ENCODE data around the genes ANGPTL4, ZNF414, OR7G2, FBXL12 and EIF3G.

DNA sequence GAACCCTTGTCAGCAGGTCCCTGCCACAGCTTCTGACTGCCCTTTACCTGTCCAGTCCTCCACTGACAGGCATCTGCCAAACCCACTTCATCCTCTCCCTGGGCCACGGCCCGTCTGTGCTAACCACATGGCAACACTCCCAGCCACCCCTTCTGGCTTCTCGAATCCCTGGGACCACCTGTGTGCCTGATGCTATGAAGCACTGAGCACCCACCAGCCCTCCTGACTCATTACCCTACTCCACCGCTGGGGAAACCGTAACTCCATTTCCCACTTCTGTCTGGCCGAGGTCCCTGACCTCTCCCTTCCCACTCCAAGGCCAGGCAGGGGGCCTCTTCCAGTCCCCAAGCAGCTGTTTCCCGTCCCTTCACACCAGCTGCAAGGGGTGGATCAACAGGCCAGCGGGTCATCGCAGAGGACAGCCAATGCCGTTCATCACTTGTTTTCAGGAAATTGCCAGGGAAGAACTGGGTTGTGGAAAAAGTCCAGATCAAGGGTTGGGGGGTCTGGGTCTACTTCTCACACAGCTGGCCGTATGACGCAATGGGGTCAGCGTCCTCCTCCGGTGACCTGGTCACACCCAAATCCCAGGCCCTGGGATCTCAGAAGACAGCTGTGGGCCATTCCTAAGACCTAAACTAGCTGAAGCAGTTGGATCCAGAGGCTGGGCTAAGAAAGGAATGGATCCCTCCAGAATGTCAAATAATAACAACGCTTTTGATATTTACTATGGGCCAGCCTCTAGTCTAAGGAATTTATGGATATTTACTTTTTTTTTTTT lies 2.4 kb downstream of the KANK3 start:
- PRO-cap = no peak

GRCh38 chr19:8364067-8364874 lies at the start of gene ANGPTL4:
Gene ANGPTL4 (plus strand): TSS chr19:8364155.
- PRO-cap = bidirectional peak, plus-strand start at chr19:8364156, minus-strand start at chr19:8364021; bidirectional peak, plus-strand start at chr19:8364335, minus-strand start at chr19:8364383; unidirectional peak, minus-strand start at chr19:8364676

GRCh38 chr19:8445352-8445939 lies 671 bp downstream of the HNRNPM start:
- PRO-cap = no peak

DNA sequence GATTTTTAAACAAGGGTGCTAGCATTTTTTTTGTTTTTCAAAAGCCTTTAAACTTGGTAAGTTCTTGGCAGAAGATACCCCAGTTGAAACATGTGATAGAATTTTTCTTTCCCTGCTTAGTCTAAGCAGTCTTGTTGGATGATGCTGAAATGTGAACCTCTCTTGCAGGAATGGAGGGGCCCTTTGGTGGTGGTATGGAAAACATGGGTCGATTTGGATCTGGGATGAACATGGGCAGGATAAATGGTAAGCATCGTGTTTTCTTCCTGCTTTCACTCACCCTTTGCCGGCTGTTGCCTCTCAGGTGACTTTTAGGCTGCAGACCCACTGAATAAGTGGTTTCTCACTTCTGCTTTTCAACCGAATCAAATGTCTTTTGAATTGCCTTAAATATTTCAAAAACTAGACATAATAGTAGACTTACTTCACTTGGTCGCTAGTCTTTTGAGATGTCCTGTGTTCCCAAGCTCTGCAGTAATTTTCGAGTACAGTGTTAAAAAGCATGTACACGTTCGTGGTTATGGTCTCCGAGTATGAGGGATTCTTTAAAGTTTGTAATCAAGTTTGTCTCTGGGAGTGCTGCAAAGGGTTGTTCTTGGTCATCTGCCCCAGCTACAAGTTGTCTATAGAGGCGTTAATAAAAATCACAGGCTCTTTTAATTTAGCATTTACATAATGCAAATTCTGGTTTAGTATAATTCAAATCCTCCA lies 28.3 kb downstream of the PRAM1 start:
- PRO-cap = no peak

- PRO-cap = no peak
Observed at GRCh38 chr19:8501939-8502385, 478 bp downstream of the PRAM1 start.

- PRO-cap = no peak
Observed at GRCh38 chr19:8506754-8507231, 4.4 kb upstream of the PRAM1 start.

- PRO-cap = bidirectional peak, plus-strand start at chr19:8513913, minus-strand start at chr19:8513807; bidirectional peak, plus-strand start at chr19:8514226, minus-strand start at chr19:8514167
Observed at GRCh38 chr19:8513371-8514517, at the start of gene ZNF414. Gene ZNF414 (minus strand): TSS chr19:8514167.

DNA sequence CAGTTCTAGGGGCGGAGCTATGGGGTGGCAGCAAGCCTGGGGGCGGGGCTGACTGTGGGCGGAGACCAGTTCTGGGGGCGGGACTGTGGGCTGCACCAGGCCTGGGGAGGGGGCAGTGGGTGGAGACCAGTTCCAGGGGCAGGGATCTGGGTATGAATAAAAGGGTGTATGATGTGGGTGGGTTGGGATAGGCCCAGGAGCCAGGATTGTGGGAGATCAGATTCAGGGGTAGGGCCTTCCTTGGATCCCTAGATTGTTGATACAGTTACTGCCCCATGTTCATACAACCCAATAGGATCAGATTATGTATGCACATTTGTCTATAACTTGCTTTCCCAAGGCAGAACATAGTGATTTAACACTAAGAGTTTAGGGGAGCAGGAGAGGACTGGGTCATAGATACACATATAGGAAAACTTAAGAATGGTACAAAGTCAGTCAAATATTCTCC lies 795 bp downstream of the MBD3L1 start:
- PRO-cap = no peak

DNA sequence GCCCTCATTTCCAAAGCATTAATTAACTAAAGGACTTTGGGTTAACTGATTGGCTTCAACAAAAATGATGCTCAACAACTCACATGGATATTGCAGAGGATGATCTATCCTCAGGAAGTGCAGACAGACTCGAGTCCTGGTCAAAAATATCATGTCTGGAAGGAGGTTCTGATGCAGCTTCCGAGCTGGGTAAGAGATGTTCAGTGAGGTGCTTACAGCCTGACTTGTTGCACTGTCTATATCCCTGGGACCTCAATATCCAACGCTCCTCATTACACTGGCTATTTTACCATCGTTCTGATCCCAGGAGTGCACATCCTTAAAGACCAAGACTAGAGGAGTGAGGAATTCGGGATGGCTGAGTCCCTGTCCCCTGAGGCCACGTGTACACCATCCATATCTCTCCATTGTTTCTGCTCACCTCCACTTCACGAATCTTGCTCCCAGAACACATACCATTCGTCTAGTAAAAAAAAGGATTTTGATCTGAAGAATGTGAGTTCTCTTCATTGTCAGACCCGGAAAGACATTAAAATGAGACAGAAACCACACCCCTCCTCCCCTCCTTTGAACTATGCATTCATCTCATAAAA lies at the start of gene OR7G2:
Gene OR7G2, minus strand, starts transcription at position 245 of the 593 bp plus-strand sequence.
- PRO-cap = no peak

DNA sequence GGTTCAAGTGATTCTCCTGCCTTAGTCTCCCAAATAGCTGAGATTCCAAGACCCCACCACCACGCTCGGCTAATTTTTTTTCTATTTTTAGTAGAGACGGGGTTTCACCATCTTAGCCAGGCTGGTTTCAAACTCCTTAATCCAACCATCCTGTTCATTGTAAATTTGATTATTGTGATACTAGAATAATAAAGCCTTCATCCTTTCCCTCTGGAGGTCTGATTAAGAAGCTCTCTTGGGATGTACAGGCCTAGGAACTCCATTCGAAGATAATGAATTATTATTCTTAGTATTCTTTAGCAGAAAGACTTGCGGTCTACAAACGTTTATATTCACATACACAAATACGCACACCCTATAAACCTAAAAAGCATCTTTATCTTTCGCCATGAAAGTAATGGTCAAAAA lies 696 bp downstream of the ZNF426 start:
- PRO-cap = no peak

DNA sequence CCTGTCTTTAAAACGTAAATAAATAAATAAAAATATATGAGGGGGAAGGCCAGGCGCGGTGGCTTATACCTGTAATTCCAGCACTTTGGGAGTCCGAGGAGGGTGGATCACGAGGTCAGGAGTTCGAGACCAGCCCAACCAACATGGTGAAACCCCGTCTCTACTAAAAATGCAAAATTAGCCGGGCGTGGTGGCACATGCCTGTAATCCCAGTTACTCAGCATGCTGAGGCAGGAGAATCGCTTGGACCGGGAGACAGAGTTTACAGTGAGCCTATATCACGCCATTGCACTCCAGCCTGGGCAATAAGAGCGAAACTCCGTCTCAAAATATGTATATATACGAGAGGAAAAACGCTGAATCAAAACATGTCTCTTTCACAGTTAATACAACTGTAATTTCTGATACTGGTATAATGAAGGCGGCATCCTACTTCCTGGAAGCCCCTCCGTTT lies 903 bp downstream of the ZNF846 start:
- PRO-cap = no peak

DNA sequence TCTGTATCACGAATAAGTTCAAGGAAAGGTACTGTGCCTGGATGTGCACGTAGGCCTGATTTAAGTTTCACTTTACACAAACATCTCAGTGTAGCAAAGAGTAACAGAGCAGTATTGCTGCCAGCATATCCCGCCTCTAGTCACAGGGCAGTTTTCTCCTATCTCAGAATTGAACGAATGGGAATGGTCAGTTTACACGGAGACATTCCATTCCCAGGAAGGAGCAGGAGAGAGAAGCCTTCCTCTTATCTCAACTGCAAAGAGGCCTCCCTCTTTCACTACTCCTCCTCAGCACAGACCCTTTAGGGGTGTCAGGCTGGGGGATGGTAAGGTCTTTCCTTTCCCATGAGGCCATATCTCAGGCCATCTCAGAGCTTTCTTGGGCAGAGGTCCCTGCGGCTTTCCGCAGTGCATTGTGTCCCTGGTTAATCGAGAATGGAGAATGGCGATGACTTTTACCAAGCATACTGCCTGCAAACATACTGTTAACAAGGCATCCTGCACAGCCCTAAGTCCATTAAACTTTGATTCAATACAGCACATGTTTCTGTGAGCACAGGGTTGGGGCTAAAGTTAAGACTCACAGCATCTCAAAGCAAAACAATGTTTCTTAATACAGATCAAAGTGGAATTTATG lies 21.2 kb upstream of the ZNF846 start:
- PRO-cap = no peak

DNA sequence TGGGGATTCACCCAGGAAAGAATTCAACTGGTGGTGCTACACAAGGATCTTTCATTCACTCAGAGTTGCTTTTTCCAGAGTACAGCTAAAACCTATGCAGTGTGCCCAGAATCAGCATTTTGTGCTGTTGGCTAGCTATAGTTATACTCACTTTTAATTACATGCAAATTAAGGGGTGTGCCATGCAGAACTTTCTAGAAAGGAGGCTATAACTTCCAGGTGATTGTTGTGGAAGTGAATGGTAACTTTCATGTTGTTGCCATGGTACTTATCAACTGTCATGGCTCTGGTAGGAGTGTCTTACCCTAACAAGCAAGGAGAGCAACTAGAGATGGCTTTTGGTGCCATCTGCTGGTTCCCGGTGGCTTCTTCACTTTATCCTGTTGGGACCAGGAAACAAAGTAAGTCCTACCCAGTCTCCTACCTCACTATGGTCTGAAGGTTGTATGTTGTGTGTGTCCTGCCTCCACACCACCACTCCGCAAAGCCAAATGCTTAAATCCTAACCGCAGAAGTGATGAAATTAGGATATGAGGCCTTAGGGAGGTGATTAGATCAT lies 22.8 kb downstream of the FBXL12 start:
- PRO-cap = no peak

GRCh38 chr19:9818530-9819381 lies at the start of gene FBXL12:
Gene FBXL12 (minus strand): TSS chr19:9819079.
- PRO-cap = bidirectional peak, plus-strand start at chr19:9818846, minus-strand start at chr19:9818829; unidirectional peak, minus-strand start at chr19:9819073

- PRO-cap = no peak
Observed at GRCh38 chr19:9936901-9937382, 627 bp upstream of the OLFM2 start.

GRCh38 chr19:10000140-10000731 lies 10.1 kb downstream of the COL5A3 start:
- PRO-cap = no peak

- PRO-cap = unidirectional peak, minus-strand start at chr19:10086766
Observed at GRCh38 chr19:10086533-10087421, 660 bp downstream of the SHFL start.

DNA sequence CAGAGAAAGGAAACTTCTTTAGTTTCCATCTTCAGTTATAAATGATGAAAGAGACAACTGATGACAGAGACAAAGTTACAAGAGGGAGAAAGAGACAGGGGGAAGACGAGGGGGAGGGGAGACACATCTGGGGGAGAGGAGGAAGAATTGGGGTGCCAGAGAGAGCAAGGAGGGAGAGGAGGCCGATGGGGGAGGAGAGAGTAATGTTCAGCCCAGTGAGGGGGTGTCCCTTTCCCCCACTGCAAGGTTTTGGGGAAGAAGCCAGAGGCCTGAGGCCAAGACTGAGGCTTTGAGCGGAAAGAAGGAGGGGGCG lies 699 bp upstream of the PPAN start:
- PRO-cap = no peak

DNA sequence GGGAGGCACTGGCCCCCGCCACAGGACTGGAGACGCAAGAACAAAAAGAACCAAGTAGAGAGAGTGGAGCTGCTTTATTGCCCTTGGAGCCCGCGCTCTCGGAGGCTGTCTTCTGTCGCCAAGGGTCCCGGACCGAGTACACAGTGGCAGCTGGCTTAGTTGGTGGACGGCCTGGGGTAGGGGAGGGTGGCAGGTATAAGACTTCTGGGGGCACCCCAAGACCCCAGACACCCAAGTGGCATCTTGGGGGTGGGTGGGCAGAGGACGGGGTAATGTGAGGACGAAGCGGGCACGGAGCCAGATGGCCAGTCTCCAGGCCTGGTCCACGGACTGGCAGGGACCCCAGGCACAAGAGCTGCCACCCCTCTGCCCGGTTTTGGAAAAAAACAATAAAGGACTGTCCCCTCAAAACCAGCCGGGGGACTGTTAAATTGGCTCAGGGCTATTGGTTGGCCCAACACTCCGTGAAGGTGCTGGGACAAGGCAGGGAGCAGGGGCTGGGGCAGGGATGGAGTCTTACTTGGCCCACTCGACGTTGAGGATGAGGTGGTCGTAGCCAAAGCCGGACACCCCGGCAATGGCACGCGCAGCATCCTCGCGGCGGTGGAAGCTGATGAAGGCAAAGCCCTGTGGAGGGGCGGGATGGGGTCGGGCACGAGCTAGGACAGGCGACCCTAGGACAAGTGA lies 3.6 kb downstream of the P2RY11 start:
- PRO-cap = no peak

- PRO-cap = bidirectional peak, plus-strand start at chr19:10120038, minus-strand start at chr19:10119902
Observed at GRCh38 chr19:10119368-10120278, at the start of gene EIF3G. Gene EIF3G (minus strand): TSS chr19:10119899.

Measured in right cardiac atrium (tissue), 1 donor.